Mononuclear cell (primary cell): Measurements from ENCODE around the genes PLEKHG6 and NCAPD2.

- RRBS: 60% methylated on average over 1 of the region's 17 CpGs
Measured at GRCh38 chr12:6207015-6207972, 7.1 kb downstream of the CD9 start.

- RRBS: no CpG with 5 or more reads among the region's 18 CpGs
Measured at GRCh38 chr12:6215601-6216841, 15.8 kb downstream of the CD9 start.

DNA sequence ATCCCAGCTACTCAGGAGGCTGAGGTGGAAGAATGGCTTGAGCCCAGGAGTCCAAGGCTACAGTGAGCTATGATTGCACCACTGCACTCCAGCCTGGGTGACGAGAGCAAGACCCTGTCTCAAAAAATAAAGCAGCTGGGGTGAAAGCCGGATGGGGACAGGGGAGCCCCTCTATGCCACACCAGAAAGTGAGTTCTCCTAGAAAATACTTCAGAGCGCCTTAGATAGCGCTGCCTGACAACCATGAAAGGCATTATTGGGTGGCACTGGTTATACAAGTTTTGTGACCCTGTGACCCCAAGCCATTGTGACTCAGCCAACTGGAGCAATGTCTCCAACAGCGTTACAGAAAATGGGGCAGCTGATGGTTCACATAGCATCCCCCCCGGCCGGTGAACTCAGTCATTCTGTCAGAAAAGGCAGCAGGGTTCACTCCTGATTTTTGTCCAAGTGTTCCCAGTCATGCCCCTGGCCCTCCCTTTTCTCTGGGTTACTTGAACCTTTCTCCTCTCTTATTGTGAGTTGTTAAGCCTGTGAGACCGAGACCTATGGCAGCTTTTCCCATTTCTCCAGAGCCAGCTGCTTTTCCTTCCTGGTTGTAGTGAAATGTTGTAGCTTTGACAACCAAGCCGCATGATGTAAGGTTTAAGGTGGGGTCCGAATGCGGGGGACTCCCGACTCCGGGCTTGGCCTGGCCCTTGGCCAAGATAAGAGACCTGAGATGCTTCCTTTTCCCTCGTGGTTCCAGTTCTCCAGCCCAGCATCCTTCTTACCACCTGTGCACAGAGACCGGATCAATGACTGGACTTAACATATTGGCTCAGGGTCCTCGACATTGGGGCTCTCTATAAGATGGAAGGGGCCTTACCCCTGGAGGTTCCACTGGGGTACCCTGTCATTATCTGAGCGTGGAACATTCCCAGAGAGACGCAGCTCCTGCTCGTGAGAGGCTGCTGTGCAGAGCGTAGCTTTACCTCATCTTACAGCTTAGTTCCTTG, 22.0 kb downstream of the CD9 start:
- RRBS: 73% methylated on average over 2 of the region's 20 CpGs

DNA sequence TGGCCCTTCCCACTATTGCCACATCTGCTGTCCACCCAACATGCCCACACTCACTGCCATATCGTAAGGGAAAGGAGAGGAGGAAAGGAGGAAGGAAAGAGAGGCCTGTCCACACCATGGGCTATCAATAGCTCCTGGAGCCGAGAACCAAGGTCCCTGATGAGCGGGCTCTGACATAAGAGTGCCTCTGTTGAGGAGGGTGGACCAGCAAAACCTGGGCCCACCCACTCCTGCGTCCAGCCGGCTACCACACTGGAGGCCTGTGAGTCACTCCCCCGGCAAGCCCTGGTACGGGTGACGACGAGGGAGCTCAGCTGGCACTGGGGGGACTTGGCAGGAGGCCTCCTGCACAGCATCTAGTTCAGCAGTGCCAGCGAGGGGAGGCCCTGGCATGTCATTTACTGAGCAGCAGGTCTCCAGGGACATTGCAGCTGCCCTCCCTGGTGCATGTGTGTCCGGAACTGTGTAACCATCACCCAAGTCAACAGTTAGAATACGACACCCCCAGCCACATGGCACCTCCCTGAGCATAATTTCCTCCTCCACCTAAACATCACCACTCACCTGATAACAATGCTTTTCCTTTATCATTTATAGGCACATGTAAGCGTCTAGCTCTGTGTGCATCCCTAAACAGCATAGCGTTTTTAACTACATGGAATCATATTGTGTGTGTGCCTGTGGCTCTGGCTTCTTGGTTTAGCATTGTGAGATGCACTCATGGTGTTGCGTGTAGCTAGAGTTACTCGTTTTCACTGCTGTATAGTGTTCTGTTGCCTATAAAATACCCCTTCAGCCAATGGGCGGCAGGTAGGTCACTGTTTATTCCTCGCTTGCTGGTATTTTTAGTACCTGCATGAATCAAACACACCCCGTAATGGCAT, 24.4 kb downstream of the CD9 start:
- RRBS: no CpG with 5 or more reads among the region's 19 CpGs

DNA sequence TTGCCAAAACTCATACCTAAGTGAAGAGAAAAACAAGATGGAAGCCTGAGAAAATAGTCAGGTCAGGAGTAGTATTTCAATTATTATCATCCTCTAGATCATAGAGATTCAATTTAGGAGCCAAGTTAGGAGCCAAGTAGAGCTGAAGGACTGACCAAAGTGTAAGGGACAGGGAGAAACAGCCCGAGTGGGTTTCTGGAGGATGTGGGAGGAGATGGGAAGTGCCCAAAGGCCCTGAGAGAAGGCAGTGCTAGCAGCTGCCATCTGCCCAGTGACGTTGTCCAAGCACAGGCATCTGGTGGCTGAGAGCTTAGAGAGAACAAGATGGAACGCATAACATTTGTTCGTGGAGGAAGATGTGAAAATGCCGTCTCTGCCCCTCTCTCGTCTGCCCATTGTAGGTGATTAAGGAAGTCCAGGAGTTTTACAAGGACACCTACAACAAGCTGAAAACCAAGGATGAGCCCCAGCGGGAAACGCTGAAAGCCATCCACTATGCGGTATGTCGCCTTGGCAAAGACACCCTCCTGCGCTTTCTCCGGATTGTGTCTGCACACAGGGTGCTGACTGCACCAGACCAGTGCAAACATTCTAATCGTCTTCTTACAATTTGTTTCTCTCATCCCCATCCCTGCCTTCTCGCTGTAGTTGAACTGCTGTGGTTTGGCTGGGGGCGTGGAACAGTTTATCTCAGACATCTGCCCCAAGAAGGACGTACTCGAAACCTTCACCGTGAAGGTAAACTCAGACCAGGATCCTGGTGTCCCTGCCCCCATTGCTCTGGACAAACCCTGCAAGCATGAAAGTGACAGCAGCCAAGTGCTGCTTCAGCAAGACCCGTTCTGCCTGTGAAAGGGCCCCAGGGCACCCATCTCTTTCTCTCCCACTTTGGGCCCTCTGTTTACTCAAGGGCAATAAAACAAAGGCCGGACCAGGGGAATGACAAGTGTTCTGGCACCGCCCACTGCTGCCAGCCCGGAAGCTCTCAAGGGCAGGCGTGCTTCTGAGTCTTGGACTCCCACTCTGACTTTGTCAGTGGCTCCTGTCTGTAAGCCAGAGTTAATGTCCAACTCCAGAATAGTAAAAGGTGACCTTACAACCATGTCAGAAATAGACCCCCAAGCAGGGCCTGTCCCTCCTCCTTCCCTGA, 35.0 kb downstream of the CD9 start:
- RRBS: 61% methylated on average over 3 of the region's 23 CpGs

GRCh38 chr12:6278464-6279359, 31.8 kb upstream of the PLEKHG6 start:
- RRBS: 1% methylated on average over 35 of the region's 91 CpGs

GRCh38 chr12:6294786-6295580, 15.5 kb upstream of the PLEKHG6 start:
- RRBS: no CpG with 5 or more reads among the region's 4 CpGs

DNA sequence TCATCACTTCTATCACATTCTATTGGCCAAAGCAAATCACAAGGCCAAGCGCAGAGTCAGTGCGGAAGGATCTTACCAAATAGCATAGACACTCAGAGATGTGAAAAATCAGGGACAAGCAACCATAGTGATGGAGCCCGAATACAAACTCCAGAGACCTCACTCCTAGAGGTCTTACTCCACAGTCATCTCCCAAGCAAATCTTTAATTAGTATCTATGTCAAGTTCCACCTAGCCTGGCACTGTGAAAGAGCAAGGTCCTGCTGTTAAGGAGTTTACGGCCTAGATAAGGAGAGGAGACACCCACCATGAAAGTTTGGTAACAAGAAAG, 7.5 kb upstream of the PLEKHG6 start:
- RRBS: no CpG with 5 or more reads among the region's 4 CpGs

DNA sequence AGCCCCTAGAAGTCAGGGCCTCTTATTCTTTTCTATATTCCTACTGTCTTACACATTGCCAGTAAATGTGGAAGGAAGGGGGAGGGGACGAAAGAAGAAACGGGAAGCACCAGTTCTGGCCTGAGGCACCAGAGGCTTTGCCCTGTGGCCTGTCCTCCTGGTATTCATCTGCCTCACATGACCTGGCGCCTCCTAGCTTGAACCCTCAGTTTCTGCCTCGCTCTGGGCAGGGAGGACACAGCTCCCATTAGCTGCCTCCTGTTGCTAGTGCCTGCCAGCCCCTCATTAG, 3.0 kb upstream of the PLEKHG6 start:
- RRBS: no CpG with 5 or more reads among the region's 4 CpGs

DNA sequence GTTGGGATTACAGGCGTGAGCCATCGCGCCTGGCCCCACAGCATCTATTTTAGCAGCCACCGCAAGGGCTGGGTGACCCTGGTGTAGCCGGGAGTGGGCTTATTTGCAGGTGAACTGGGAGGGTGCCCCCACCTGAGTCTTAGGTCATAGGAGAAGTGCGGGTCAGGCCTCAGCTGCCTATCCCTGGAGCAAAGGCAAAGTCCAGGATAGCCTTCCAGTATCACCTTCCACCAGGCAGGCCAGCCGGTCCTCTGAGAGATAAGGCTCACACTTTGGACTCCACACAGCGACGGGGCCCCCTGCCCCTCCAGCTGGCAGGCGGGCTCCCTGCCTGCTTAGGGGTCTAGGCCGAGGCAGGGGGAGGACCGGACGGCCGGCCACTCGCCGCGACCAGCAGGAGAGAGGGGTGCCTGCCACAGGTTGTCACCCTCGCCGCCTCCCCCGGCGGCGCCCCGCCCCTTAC, 495 bp upstream of the PLEKHG6 start:
- RRBS: 36% methylated on average over 11 of the region's 23 CpGs

GRCh38 chr12:6310419-6311546, at the start of gene PLEKHG6:
TSS of gene PLEKHG6 (plus strand) at chr12:6310682.
- RRBS: 5% methylated on average over 49 of the region's 82 CpGs

GRCh38 chr12:6322892-6324018, 12.8 kb downstream of the PLEKHG6 start:
- RRBS: no CpG with 5 or more reads among the region's 18 CpGs

GRCh38 chr12:6328855-6329146, 13.1 kb downstream of the TNFRSF1A start:
- RRBS: no CpG with 5 or more reads among the region's 12 CpGs

DNA sequence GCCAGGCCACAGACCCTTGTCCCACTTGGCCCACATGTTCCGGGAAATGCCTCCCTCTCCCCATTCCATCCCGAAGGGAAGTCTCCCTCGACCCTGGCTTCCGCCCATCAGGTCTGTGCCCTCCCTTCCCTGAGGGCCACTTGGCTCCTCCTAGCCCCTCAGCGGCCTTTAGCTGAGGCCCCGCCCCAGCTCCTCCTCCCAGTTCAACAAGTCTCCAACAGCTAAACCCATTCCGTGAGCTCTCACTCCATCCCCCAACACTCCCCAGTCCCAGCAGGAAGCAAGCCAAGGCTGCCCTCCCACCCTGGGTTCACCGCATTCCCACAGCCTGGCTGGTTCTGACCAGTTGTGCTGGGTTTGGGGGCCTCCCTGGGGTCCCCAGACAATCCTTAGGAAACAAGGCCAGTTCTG, 5.3 kb downstream of the TNFRSF1A start:
- RRBS: no CpG with 5 or more reads among the region's 8 CpGs

DNA sequence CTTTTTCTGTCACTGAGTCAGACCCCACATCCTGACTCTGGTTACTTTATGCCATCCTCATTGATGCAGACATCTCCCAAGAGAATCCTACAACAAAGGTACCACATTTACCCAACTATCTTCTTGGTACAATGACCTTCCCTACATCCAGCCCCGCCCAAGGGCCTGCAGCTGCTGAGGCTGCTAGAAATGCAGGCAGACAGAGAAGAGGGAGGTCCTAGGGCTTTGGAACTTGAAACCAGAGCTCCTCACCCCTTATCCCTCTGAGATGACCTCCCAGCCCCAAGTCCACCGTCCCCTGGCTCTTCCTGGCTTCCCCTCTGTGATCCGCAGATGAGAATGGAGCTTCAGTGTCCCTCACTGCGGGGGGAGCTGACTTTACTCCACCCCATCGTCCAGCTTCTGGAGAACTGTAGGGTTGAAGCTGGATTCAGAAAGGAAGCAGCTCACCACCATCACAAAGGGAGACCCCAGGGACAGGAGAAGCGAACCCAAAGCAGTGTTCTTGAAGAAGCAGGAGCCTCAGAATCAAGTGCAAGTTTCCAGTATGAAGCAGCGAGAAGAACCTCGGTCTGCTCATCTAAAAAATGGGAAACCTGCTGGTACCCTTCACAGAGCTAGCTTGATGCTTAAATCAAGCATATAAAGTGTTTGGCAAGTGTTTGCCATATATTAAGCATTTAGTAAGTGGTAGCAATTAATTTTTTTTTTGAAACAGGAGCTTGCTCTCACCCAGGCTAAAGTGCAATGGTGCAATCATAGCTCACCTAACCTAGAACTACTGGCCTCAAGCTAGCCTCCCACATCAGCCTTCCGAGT, 1.8 kb upstream of the TNFRSF1A start:
- RRBS: no CpG with 5 or more reads among the region's 9 CpGs

DNA sequence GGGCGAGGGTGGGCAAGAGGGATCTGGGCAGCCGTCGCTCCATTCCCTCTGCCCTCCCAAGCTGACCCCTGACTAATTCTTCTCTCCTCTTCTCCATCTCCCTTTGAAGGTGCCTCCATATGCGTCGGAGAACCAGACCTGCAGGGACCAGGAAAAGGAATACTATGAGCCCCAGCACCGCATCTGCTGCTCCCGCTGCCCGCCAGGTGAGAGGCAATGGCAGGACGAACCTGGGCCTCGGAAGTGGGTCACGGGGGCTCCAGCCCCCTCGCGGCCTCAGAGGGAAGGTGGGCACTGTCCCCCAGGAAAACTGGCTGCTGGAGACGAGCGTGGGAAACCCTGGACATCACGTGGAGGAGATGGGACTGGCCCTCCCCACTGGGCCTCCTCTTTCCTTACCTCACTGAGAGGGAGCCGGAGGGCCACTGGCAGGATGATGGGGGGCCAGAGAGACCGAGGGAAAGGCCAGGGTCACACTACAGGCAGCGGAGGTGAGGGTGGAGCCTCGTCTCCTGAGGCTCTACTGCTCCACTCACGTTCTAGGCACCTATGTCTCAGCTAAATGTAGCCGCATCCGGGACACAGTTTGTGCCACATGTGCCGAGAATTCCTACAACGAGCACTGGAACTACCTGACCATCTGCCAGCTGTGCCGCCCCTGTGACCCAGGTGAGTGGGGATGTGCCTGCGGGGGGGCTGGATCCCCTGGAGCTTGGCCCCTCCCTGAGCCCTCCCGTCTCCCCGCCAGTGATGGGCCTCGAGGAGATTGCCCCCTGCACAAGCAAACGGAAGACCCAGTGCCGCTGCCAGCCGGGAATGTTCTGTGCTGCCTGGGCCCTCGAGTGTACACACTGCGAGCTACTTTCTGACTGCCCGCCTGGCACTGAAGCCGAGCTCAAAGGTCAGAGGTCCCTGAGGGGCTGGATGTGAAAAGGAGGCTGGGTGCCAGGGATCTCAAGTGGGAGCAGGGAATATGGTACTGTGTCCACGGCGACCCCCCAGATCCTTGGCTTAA, 824 bp downstream of the LTBR start:
- RRBS: no CpG with 5 or more reads among the region's 39 CpGs

DNA sequence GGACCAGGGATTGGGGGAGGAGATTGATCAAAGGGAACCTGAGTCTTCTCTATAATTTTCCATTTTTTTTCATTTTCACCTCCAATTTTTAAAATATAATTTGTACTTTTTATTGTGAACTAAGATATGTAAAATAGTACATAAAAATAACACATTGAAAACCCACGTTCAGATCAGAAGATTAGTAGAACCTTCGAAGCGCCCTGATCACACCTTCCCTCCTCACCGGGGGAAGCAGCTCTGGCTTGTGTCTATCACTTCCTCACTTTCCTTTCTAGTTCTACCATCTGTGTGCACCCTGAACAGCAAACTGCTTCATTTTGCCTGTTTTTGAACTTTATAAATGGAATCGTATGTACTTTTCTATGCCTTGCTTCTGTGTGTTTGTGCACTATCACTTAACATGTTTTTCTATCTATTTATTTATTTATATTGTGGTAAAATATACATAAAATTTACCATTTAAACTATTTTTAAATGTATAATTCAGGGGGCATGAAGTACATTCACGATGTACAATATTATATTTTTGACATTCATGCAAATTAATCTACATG, 11.7 kb upstream of the CD27 start:
- RRBS: no CpG with 5 or more reads among the region's 6 CpGs

DNA sequence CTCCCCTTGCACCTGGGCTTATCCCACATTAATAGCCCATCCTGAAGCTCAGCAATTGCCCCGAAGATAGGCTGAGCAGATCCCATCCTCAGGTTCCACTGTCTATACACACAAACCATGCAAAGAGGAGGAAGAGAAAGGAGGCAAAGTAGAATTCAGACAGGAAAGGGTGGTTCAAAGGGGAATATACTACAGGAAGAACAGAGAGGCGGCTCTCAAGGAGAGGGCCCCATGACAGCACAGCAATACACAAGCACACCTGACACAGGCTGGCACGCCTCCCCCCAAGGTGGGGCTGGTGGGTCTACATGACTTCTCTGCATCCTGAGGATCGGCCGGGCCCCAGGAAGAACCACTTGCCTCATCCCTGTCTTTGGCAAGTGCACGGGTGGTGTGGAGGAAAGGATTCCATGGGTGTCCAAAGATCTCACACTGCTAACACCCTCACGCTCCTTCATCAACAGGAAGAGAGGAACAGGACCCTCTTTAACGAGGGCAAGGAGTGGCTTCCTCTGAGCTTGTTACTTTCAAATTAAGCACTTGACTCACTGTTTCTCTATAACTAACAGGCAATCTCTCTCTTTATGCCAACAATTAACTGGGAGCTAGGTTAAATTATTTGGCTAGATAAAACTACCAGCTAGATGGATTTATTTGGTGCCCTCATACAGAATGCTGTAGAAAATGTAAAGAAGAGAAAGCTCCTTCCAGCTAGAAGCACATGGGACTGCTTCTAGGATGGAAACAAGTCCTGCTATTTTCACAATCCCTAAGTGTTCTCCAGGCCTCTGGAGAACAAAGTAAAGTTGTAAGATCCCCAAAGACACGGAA, 7.2 kb downstream of the VAMP1 start:
- RRBS: no CpG with 5 or more reads among the region's 9 CpGs

DNA sequence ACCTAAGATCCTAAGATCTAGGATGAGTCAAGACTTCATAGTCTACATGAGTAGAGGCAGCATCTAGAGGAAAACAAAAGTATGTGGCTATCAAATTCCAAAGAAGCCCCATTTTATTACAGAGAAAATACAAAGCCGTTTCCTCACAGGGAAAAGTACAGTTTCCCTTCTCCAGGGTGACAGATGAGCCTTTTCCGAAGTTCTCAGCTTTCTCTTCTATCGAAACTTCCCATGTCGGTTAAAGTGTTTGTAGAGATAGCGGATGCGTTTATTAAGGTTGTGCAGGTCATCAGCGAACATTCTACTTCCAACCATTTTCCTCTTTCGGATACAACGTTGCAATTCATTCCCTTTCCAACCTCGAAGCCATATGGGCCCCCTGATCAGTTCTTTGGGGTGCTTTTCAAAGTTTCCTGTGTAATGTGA, 994 bp downstream of the MRPL51 start:
- RRBS: no CpG with 5 or more reads among the region's 10 CpGs

DNA sequence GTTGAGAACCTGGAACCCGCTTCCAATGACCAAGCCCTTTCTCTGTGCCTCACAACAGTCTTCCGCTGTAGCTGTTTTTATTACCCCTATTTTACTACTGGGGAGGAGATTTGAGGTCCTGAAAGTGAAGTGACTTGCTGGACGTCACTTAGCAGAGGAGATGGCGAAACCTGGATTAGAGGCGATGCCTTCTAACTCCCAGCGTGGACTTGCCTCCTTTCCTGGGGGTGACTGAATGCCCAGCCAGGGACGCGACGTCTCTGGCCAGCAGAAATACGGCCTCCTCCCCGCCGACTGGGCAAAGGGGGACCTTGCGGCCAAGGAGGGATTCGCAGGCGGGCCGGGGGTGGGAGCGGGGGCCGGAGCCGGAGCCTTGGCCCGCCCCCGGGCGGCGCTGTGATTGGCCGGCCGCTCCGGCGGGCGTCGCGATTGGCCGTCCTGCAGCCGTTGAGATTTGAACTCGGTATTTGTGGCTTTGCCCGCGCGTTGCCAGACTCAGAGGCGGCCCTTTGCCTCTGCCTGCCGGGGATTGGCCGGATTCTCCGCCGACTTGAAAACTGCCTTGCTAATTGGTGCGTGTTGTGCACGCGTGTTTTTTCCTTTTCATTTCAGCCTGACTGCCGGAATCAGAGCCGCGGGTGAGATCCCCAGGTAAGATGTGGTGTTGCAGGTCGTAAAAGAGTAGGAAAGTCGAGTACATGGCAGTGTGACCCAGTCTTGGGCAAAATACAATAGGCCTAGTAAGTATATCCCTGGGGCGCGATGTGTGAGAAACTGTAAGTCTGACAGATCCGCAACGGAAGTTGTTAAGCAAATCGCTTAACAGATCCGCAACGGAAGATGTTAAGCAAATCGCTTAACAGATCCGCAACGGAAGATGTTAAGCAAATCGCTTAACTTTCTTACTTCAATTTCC, at the start of gene NCAPD2:
NCAPD2 (plus strand) TSS at position 599 of the 916 bp plus-strand sequence.
- RRBS: 2% methylated on average over 14 of the region's 60 CpGs